ENCODE measurements around a stretch of chr19.

DNA sequence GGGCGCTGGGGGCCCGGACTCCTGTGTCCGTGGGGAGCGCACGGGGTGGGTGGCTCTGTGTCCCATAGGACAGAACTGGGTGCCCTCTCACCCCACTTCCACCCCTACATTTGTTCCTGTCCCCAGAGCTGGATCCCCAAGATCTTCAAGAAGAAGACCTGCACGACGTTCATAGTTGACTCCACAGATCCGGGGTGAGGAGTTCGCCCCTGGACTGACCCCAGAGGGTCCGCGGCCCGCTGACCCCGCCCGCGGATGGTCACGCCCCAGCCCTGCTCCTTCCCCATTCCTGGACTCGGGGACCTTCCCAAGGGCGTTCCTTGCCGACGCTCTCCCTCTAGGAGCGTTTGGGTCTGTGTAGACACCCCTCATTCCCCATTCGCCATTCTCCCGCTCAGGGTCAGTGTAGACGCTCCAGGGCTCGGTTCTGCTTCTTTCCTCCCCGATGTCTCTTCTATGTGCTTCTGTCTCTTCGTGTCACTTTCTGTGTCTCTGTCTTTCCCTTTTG lies 528 bp downstream of the TRPM4 start:
- PRO-cap: no peak
- RAMPAGE, long total RNA: no peak

DNA sequence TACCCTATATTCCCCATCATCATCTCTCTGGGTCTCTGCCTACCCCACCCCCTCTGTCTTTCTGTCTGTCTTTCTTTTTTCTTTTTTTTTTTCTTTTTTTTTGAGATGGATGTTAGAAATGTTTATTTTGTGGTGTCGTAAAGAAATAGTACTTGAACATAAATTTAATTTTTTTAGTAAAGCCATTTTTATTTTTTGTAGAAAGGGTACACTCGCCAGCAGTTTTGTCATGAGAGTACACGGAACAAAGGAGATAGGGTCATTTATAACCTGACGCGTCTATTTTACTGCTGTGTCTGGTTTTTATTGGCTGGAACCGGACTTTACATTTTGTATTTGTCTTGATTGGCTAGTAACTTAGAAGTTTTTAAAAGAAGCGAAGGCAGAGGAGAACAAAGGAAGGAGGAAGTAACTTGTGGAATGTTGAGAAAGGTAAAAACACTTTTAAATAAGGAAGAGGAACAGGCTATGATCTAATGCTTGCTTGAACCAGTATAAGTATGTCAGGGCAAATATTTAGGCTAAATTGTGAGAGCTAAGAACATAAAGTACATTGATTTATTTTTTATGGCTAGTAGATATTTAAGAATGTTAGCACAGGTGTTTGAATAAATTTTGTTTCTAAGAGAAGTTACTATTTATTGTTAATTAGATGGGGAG lies 43.5 kb downstream of the TRPM4 start:
- PRO-cap: no peak
- RAMPAGE, long total RNA: no peak

- PRO-cap: no peak
- RAMPAGE, long total RNA: no peak
These were observed 748 bp downstream of the TEAD2 start for GRCh38 chr19:49361387-49361949.

DNA sequence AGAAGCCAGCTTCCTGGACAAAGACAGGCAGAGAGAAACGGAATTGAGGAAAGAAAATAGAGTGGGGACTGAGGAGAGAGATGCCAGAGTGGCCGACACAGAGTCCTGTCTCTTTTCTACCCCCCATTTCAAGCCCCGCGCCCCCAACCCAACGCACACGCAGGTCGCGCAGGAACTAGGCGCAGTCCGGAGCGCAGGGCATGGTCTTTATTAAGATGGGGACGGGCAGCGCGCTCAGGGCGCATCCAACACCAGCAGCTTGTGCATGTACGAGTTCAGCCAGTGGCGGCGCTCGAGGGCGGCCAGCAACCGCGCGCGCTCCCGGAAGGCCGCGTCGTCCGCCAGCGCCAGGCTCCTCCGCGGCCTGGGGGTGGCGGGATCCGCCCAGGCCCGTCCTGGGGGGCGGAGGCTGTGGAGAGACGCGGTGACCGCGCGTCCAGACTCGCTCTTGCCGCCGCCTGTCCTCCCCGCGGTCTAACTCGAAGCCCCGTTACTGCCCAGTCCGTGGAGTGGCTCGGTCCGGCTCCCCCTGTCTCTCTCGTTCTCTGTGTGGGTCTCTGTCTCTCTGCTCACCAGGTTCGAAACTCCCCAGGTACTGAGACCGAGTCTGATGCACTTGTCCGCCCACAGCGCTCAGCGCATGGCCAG lies 883 bp downstream of the PTH2 start:
- PRO-cap: no peak
- RAMPAGE, long total RNA: no peak

GRCh38 chr19:49438227-49438695 lies 3.1 kb downstream of the SLC17A7 start:
- PRO-cap: no peak
- RAMPAGE, long total RNA: no peak

- PRO-cap: no peak
- RAMPAGE, long total RNA: no peak
These were observed 2.2 kb upstream of the SLC17A7 start for GRCh38 chr19:49443368-49444170.

DNA sequence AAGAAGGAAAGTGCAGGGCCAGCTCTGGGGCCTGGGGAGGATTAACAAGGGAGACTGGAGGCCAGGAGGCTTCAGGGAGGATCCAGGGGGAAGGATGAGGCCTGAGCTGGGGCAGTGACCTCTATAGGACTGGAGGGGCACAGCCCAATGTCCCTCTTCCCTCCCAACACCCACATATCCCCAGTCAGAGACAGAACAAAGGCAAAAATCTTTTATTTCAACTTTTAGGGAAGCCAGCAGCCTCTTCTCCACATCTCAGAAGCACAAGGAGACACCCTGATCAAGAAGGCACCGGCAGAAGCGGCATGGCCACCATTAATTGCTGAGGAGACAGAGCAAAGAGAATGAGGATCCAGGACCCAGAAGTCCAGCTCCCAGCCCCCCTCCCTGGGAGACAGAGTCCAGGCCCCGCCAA lies 4.8 kb upstream of the SLC17A7 start:
- PRO-cap: no peak
- RAMPAGE, long total RNA: no peak

DNA sequence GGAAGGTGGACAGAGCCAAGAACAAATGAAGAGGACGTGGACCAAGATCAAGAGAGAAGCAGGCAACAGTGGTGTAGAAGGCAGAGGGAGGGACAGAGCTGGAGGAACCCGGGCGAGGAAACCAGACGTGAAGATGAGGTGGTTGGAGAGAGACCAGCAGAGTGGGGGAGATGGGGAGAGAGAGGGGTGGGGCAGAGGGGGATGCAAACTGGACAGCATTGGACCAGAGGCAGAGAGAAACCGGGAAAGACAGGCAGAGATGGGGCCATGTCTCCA lies 1.2 kb downstream of the FLT3LG start:
- PRO-cap: no peak
- RAMPAGE, long total RNA: no peak

- PRO-cap: no peak
- RAMPAGE, long total RNA: no peak
These were observed 2.6 kb downstream of the RPS11 start for GRCh38 chr19:49498795-49499245.

DNA sequence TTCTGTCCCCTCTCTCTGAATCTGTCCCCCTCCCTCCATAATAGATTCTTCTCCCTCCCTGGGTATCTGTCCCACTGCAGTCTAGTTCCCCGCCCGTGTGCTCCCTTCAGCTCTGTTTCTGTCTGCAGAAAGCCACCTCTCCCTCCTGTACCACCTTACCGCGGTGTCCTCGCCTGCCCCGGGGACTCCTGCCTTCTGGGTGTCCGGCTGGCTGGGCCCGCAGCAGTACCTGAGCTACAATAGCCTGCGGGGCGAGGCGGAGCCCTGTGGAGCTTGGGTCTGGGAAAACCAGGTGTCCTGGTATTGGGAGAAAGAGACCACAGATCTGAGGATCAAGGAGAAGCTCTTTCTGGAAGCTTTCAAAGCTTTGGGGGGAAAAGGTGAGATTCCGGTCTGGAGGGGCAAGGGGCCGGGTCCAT lies 1.3 kb downstream of the FCGRT start:
- PRO-cap: no peak
- RAMPAGE, long total RNA: no peak

DNA sequence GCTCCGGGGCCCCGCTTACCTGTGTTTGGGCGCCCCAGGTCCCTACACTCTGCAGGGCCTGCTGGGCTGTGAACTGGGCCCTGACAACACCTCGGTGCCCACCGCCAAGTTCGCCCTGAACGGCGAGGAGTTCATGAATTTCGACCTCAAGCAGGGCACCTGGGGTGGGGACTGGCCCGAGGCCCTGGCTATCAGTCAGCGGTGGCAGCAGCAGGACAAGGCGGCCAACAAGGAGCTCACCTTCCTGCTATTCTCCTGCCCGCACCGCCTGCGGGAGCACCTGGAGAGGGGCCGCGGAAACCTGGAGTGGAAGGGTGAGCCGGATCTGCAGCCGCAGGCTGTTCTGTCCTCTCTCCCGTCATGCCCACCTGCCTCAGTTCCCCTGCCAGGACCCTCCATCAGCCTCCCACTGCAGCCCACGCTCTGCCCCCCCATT lies 1.7 kb downstream of the FCGRT start:
- PRO-cap: no peak
- RAMPAGE, long total RNA: no peak

DNA sequence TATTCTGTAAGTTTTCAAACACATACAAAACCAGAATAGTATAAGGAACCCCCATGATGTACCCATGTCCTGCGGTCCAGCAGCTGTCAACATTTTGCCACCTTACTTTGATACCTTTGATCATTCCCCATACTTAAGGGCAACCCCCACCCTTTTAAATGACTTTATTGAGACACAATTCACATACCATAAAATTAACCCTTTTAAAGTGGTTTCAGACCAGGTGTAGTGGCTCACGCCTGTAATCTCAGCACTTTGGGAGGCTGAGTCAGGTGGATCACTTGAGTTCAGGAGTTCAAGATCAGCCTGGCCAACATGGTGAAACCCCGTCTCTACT lies 19.0 kb downstream of the NOSIP start:
- PRO-cap: no peak
- RAMPAGE, long total RNA: no peak

DNA sequence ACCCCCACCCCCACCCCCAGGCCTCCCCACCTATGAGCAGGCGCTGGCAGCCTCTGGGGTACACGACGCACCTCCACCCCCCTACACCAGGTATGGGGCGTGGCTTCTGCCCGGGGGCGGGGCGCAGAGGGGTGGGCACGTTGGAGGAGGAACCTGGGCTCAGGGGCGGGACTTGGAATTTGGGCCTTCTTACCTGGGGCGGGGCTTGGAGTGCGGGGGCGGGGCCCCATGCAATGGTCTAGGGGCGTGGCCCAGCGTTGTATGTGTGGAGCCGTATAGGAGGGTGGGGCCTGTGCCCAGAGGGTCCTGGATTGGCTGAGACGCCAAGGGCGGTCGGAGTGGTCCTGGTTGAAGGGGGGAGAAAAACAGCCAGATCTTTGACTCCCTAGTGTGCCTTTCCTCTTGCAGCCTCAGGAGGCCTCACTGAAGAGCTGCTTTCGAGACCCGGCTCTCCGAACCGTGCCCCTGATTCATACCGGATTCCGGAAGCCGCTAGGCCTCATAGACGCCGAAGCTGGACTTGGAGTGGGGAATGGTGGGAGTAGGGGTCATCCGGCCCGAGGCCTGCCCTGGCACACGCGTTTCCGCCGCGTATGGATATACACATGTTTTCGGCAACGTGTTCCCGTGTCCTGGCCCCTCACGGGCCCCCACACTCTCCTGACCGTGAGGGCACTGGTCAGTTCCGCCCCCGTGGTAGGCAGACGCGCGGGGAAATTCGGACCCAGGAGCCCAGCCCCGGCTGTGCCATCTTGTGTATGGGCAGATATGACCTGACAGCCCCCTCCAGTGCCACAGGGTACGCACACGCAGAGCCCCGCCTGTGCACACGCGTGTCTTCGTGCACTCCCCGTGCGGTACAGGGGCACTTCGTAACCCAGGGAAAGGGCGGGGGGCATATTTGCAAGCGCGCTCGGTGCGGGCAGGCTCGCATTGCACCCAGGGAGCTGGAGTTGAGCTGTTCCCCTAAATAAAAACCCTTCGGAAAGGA lies 724 bp upstream of the PRR12 start:
- PRO-cap: no peak
- RAMPAGE, long total RNA: no peak

DNA sequence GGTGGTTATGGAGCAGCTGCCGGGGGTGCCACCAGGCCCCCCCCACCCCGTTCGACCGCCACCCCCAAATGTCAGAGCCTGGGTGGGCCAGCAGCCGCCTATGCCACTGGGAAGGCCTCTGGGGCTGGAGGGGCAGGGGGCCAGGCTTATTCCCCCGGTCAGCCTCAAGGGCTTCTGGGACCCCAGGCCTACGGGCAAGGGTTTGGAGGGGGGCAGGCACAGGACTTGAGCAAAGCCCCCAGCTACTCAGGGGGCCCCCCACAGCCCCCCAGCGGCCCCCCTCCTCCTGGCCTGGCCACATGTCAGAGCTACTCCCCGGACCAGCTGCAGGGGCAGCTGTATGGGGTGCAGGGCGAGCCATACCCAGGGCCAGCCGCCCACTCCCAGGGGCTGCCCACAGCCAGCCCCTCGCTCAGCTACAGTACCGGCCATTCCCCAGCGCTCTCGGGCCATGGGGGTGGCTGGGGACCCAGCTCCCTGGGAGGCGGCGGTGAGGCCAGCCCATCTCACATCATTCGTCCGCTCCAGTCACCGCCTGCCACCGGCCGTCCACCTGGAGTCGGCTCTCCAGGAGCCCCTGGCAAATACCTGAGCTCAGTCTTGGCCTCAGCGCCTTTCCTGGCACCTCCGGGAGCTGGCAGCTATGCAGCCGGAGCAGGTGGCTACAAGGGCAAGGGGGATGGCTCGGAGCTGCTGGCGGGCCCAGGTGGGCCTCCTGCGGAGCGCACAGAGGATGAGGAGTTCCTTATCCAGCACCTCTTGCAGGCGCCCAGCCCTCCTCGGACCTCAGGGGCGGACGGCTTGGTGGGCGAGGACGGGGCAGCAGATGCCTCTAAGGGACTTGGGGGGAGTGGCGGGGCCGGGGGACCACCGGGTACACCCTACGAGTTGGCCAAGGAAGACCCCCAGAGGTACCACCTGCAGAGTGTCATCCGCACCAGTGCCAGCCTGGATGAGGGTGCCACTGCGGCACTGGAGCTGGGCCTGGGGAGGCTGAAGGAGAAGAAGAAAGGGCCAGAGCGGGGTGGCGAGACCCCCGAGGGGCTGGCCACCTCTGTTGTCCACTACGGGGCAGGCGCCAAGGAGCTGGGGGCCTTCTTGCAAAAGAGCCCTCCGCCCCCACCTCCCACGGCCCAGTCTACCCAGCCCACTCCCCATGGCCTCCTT lies 4.9 kb downstream of the PRR12 start:
- PRO-cap: no peak
- RAMPAGE, long total RNA: no peak

DNA sequence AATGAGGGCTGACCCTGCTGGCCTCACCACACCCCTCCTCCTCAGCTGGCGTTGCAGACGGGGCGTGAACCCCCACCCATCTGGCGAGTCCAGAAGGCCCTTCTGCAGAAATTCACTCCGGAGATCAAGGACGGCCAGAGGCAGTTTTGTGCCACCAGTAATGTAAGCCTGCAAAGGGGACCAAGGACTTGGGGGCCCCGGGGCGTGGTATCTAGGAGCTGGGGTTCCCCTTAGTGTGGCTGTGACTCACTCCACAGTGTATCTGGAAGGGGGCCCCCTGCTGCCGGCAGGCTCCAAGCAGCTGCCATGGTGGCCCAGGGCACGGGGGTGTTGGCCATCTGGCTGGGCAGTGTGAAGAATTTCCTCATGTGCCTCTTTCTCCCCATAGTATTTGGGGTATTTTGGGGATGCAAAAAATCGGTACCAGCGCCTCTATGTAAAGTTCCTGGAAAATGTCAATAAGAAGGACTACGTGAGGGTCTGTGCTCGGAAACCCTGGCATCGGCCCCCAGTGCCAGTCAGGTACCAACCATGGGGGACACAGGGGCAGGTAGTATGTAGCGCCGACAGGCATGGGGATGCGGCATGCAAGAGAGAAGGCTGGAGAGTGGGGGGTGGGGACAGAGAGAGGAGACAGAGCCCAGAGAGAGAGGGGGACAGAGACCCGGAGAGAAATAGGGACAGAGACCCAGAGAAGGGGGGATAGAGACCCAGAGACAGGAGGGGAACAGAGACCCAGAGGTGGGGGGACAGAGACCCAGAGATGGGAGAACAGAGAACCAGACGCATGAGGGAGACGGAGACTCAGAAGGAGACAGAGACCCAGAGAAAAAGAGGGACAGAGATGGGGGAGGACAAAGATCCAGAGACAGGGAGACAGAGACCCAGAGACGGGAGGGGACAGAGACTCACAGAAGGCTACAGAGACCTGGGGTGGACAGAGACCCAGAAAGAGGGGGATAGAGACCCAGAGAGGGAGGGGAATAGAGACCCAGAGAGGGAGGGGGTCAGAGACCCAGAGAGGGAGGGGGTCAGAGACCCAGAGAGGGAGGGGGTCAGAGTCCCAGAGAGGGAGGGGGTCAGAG lies 23.8 kb downstream of the PRR12 start:
- PRO-cap: no peak
- RAMPAGE, long total RNA: no peak

GRCh38 chr19:49627719-49628162 lies 12.2 kb downstream of the RRAS start:
- PRO-cap: no peak
- RAMPAGE, long total RNA: no peak

DNA sequence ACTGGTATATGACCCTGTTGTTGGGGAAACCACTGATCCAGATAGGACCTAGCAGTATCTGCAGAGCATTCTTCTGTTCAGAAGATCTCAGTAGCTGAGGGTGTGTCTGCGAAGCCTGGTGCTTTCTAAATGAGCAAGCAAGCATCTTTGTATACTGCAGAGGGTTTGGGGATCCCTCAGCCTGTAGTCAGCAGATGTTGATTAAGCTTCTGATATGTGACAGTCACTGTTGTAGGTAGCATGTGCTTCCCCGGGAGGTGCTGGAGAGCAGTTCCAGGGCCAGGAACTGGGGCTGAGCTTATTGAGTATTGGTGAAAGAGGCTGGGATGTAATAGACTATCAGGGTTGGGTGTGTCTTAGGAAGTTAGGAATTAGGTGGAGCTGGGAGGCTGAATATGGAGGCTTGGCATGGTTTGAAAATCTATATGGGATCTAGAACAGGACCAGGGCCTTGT lies 1.5 kb downstream of the SCAF1 start:
- PRO-cap: no peak
- RAMPAGE, long total RNA: no peak

- PRO-cap: no peak
- RAMPAGE, long total RNA: no peak
These were observed 4.9 kb upstream of the PRMT1 start for GRCh38 chr19:49672001-49672713.

GRCh38 chr19:49727344-49728103 lies 35.6 kb downstream of the TSKS start:
- PRO-cap: no peak
- RAMPAGE, long total RNA: no peak

DNA sequence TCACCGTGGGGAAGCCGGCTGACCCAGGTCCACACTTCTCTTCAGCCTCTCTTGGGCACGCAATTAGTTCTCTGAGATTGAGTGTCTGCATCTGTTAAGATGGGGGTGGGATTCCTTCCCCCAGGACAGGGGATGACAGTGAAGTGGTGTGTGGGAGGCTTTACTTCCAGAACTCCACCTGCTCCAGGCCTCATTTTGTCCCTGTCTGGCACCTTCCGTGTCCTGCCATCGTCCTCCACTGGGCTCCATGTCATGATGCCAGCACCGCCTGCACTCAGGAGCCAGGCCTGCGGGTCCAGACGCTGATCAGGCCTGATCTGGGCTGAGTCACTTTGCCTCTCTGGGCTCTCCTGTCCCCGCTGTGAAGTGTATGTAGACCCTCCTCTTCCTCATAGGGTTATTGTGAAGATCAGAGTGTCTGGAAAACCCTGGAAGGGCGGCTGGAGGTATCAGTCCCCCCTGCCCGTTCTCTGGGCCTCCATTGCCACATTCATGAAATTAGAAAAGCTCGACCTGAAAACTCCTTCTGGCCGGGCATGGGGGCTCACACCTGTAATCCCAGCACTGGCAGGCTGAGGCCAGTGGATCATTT lies 9.6 kb downstream of the FUZ start:
- PRO-cap: no peak
- RAMPAGE, long total RNA: no peak